Natural killer cell (primary cell): Measurements from ENCODE around the genes SH3D19 and GATB.

- PRO-cap: no peak
Observed at GRCh38 chr4:147776893-147777093, 44.9 kb downstream of the ARHGAP10 start.

DNA sequence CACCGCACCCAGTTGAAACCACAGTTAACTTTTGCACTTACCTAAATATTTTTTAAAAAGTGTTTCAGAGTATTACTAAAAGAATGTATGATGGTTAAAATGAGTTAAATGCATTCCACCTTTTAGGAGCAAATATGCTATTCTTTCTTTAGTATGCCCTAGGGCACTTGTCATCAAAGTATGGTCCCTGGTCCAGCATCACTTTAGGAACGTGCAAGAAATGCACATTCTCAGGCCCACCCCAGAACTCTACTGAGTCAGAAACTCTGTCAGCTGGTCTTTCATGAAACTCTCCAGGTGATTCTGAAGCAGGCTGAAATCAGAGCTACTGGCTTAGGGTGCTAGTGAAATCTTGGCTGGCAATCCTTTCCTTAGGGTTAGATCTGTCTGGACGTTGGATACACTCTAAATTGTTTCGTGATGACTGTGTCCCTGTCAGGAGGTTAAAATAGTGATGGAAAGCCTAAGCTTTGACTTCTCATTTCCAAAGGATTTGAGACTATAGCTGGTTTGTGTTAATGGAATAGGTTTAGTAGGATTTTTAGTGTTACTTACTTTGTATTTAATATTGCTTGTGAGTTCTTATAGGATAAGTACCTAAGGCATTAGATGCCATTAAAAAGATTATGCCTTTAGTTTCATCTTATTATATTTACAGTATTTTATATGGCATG is 99.1 kb downstream of the ARHGAP10 start:
- PRO-cap: no peak

GRCh38 chr4:147925772-147926791 is 194.2 kb downstream of the ARHGAP10 start:
- PRO-cap: no peak

DNA sequence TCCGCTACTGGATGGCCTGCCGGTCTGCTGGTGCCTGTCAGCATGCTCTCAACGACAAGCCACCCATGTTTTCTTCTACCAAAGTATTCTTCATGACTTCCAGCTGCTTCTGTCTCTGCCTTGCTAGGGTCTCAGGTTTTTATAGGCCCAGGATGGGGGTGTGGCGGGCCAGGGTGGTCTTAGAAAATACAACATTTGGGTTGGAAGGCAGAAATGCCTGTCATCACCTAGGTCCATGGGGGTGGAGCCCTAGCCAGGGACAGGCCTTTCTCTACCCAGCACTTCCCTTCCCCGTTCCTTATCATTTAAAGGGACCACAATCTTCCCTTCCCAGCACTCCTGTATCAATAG is 108.5 kb upstream of the IQCM start:
- PRO-cap: no peak

DNA sequence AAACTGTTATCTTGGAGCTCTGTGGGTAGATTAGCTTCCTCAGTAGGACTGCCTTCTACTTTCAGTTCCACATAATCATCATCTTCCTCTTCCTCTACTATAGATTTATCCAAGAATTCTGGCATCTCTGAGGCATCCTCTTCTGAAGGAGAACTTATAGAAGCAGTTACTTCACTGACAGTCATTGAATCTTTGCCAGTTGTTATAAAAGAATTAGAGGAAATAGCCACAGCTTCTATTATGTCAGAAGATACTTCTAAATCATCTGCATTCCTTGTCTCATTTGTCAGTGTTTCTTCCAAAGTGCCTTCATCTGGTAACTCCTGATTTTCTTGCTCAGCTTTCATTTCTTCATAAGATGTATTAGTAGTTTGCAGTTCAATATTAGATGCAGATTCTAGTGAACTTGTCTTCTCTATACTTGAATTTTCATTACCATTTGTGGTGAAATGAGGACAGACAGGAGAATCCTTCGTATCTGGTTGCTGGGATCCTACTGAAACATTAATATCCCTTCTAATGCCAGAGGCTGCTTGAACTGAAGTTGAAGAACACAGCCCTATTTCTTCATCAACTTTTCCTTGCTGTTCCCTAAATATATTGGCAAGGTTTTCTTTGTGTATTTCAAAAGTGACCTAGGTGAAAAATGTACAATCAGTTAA is 162.6 kb downstream of the LRBA start:
- PRO-cap: no peak

- PRO-cap: bidirectional peak, plus-strand start at chr4:151016823, minus-strand start at chr4:151016602
Observed at GRCh38 chr4:151015971-151016698, 1.1 kb upstream of the LRBA start.

DNA sequence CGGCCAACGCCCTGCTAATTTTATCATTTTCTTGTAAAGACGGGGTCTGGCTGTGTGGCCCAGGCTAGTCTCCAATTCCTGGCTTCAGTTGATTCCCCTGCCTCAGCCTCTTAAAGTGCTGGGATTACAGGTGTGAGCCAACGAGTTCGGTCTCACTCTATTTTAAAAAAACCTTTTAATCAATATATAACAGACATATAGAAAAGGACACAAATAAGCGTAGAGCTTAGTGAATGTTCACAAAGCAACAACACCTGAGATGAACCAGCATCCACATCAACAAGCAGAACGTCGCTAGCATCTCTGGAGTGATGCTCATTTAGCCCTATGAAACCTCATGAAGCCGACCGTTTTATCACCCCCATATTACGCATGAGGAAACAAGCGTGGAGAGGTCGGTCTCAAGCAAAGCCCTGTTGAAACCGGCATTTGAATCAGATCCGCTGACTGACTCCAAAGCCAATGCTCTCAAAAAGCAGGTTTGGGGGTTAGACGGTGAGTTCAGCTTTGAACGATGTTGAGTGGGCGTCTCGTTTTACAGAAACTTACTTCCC is 544 bp upstream of the RPS3A start:
- PRO-cap: bidirectional peak, plus-strand start at position 366 of the sequence, minus-strand start at position 270 of the sequence; bidirectional peak, plus-strand start at position 437 of the sequence, minus-strand start at position 483 of the sequence; bidirectional peak, plus-strand start outside the sequence, minus-strand start at position 509 of the sequence

- PRO-cap: no peak
Observed at GRCh38 chr4:151197184-151197899, 79.6 kb upstream of the PRSS48 start.

GRCh38 chr4:151277326-151277634 is 319 bp downstream of the PRSS48 start:
- PRO-cap: no peak

DNA sequence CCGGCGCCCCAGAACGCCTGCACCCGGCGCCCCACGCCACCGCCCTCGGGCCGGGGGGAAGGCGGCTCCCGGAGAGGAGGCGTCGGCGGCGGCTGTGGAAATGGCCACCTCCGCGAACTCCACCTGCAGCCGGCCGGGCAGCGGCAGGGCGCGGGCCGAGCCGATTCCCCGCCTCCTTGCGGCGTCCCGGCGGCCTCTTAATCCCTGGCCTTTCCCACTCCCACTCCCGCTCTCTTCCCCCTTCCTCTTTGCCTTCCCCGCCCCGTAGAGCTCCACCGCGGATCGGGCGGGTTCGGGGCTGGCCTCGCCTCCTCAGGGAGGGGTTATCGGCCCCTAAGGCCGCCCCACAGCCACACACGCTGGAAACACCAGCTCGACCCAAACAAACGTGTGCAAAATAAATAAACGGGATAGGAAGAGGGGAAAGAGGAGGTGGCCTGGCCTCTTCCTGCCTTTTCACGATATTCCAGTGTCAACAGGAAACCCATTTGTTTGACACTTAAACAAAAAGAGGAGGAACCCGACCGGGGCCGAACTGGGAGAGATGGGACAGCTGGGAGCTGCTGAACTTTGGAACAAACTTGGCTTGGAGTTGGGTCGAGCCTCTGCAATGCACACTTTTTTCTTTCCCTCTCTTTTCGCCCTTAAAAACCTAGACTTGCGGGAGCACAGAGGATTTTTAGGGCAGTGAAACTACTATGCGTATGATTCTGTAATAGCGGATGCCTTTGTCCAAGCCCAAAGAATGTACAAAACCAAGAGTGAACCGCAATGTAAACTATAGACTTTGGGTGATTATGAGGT is at the start of gene SH3D19:
SH3D19 (minus strand) TSS at position 206 of the 804 bp plus-strand sequence.
- PRO-cap: no peak

GRCh38 chr4:151655465-151655868 is 105.3 kb downstream of the GATB start:
- PRO-cap: no peak

DNA sequence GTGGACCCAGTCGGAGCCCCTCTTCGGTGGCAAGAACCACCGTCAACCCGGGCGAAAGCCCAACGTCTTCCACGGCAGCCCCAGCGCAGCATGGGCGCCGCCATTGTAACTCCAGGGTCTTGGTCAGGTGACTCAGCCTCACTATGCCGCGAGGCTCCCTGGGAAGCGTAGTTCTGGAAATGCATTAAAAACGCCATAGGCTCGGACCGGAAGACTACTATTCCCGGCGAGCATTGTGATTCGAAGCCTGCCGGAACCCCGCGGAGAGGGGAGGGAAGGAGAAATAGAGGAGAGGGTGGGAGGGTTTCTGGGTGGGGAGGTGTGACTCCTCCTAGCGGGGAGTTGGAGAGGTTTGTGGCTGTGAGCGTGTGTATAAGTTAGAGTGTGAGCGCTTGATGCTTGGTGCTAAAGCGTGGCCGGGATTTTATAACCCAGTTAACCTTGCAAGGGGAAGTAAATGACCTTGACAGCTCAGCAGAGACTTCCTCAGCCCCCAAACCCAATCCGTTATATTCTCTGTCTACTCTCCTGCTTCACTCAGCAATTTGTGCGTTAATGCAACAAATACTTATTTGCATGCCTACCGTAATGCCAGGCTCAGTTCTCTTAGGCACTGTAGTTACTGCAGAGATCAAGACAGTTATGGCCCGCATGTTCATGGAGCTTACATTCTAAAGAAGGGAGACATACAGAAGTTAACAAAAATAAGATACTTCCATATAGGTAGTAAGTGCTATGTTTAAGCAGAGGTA is at the start of gene GATB:
GATB (minus strand) TSS at position 129 of the 752 bp plus-strand sequence.
- PRO-cap: bidirectional peak, plus-strand start at position 342 of the sequence, minus-strand start at position 121 of the sequence

GRCh38 chr4:152255245-152255829 is 280.6 kb downstream of the FBXW7 start:
- PRO-cap: unidirectional peak, minus-strand start at chr4:152255558

DNA sequence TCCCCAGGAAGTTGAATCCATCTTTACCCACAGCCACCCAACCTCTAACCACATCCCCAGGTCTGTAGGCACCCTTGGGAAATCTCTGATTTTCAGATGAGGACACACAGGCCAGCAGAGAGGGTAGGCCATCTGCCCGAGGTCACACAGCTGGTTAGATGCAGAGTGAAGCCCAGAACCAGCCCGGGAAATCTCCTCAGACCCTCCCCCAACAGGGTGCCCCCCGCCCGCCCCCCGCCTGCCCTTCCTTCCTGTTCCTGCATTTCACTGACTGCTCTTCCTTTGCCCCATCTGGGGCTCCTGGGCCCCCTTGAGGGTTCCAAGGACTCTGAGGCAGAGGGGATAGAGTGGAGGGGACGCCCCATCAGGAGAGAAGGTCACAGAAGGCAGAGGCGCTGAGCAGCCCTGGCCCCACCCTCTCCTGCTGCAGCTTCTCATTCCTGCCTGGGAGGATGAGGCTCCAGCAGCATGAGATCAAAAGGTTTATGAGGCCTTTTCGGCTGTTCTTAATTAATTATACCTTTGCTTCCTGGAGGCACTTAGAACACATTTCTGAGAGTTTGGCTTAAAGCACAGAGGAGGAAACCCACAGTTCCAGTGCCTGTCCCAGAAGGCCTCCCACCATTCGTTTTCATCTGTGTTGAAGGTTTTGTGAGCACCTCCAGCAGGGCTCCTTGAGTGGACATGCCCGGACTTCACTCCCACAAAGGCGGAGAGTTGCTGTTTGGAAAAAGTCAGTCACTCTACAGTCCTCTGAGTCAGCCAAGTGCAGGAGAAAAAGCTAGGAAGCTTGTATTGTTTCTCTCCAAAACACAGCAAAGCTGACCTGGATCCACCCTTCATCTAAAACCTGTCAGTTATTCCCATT is 277.2 kb downstream of the FBXW7 start:
- PRO-cap: no peak

DNA sequence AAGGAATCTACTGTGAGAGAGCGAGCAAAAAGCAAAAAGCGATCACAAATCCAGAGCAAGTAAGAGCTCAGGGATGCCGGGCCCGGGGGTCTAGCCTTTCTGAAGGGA is 412 bp downstream of the TIGD4 start:
- PRO-cap: no peak

DNA sequence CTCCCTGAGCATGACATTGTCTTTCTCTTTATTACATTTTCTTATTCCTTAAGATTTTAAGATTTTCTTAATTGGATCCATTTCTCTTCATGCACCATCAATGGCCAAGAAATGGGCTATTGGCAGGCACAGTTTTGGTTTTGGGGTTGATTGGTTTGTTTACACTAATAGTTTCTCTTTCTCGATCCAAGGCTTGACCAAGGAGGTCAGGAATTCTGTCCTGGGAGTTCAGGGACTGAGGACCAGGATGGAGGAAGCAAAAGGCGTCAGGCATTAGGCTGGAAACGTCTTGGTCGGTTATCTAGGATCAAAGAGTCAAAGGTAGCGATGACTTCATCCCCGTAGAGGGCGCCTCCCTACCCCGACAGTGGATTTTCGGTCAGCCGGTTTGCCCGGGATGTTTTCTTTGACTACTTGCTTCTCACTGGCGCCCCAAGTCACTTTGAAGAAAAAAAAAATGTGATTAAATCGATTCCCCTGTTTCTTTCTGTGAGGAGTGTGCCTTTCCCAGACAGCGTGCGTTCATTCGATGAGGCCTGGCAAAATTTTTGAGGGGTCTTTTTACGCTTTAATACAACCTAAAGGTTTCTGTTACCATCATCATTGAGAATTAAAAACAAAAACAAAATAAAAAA is 995 bp upstream of the FHDC1 start:
- PRO-cap: no peak

DNA sequence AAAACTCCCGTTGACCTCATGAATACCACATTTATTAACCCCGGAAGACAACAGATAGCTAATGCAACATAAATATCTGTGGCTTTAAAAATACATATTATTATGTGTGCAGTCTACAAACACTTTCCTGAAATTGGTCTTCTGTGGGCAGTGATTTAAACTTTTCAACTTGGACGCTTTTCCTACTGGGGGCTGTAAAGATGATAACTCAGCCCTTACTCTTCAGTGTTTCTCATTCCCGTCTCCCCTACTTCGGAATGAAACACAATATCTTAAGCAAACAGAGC is 252 bp upstream of the TRIM2 start:
- PRO-cap: no peak

DNA sequence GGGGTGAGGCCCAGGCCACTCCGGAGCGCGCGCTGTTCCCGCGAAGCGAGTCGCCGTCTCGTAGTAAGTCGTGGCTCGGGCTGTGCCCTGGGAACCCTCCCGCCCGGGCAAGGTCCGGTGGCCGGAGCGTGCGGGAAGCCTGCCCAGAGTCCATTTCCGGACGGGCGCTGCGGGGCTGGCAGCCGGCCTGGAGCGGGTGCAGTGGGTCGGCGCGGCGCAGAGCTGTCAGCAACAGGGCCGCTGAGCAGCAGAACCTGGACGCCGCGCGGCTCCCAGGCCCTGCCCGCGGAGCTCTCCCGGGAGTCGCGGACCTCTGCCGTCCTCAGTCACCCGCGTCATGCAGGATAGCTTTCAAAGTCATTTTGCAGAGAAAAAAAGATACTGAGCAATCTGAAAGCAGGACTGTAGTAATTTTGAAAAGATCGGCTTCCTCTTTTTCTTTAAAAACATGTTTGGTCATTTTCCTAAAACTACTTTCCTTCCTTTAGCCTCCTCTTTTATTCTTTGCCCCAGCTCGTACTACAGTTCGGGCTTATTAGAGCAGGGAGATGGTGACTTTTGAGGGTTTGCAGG is 18.8 kb downstream of the TRIM2 start:
- PRO-cap: no peak

DNA sequence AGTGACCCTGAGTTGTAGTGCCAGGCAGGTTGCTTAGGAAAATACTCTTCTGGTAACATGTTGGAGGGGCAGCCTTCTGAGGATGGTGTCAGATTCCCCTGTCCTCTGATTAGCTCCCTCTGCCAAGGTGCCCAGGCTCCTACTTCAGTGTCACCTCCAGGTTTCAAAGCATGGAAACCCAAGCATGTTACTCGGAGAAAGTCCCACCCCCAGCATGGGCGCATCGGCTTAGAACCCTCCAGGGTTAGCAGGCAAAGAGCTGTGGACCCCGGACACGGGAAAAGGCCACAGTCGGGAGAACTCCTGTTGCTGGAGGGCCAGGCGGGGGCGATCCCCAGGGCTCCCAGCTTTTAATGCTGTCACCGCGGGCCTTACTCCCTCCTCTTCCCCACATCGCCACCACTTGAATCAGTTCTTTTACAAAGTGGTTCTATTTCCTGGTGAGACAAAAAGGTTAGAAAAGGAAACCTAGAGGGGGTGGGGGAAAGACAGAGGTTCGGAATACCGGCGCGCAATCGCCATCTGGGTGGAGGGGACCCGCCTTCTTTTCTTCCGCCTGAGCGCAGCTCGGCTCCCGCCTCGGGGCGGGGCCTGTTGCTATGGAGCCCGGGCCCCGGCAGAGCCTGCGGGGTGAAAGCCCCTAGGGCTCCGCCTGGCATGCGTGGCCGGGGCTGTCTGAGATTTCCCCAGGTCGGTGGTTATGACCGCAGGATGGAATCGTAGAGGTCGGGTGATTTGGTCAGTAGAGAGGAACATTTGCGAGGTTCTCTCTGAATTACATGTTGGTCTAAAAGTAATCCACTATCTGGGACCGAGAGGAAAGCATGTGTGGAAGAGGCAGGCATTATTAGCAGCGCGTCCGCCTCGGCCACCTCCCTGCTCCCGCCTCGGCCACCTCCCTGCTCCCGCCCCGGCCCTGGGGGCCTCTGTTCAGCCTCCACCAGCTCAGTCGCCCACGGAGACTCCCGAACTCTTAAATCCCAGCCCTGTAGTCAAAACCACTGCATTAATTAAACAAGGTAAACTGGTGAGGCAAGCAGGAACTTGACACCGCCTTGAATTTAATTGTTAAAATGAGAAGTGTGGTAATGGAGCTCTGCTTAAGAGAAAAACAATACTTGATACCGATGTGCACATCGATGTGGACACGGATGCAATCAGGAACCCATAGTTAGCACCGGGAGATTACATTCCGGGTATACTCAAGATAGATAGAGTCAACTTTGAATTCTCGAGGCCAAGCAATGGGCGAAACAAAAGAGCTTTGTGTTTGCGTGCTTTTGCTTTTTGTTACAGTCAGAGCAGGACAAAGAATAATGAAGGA is 44.9 kb downstream of the TRIM2 start:
- PRO-cap: unidirectional peak, plus-strand start at position 723 of the sequence

GRCh38 chr4:153468545-153469045 is 2.4 kb downstream of the TMEM131L start:
- PRO-cap: bidirectional peak, plus-strand start at chr4:153468987, minus-strand start at chr4:153468668